ENCODE measurements around the genes CCDC153 and MCAM.

DNA sequence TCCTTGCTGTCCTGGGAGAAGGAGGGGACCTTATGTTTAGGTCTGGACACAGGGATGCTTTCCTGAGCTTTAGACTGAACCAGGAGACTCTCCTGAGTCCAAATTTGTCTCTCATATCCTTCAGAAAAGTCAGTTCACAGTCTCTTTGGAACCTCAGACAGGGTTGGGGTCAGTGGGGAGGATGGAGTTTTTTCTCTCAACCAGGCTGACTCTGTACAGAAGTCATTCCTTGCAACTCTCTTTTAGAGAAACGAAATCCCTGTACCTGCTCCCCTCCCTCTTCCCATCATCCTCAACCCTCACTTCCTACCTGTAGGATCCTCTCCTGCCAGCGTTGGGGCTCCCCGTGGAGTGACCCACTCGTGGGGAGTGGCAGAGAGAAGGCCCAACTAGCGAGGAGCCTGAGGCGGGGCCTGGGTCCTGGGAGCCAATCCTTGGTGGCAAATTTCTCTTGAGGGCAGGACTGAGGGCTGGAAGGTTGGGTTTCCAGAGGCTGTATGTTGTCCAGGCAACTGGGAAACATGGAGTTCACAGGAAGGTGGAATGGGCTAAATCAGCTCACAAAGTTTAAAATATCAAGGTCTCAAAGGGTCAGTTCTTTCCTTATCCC is at the start of gene CCDC153:
CCDC153 (minus strand) TSS at position 353 of the 610 bp plus-strand sequence.
- PRO-cap, result no peak
- RAMPAGE, long total RNA, result no peak

DNA sequence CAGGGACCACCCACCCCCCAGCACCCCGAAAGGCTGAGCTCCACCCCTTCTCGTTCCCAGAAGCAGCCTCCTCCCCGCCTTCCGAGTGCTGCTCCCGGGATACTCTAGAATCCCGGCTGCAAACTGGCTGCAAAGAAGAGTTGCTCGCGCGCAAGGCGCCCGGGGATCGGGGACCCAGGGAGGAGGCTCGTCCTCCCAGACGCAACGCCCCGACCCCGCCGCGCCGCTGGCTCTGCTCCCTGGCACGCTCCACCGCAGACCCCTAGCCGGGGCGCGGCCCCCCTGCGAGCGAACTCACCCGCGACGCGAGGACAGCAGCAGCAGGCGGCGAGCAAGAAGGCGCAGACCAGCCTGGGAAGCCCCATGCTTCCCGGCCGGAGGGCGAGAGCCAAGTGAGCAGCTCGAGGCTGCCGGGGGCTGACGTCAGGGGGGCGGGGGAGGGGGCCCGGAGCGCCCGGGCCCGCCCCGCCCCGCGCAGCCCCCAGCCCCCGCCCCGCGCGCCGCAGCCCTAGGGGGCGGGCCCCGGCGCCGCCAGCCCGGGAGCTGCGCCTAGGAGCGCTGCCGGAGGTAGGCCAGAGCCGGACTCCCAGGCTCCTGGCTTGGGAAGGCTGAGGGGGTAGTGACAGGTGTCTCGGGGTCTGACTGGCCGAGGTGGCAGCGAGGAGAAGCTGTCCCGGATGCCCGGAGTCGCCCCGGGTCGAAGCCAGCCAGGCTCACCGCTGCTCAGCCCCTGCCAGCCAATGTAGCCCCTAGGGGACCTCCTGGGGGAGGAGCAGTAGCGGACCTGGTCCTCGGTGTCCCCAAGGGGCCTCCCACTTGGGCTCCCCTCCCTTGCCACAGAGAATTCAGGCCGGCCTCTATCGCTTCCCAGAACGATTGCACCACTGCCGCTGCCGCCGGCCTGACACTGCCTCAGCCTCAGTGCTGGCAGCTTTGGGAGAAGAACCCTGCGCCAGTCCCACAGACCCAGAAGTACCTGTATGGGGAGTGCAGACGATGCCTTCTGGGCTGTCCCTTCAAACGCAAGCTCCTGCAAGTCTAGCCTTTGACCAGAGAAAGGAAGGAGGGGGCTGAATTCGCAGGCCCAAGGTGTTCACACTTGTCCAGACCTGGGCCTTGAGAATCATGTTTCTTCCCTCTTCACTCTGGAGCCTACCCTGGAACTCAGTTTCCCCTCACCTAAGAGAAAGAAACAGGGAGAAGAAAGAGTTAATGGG is at the start of gene MCAM:
MCAM (minus strand) TSS at position 394 of the 1,217 bp plus-strand sequence.
- PRO-cap, result no peak
- RAMPAGE, long total RNA, result no peak

DNA sequence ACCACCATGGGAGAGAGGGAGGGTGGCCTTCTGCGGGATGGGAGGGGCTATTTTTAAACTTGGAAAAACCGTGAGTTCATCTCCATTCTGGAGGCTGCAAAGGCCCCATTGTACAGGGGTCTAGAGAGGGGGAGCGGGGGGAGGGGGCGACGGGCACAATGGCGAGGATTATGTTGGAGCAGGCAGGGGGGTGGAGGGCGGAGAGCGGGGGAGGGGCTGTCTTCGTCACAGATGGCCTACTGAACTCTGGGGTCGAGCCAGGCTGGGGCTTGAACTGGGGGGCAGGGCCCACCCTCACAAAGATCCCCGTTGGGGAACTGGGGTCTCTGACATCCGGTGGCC is 3.3 kb upstream of the MCAM start:
- PRO-cap, result no peak
- RAMPAGE, long total RNA, result no peak

- PRO-cap, result no peak
- RAMPAGE, long total RNA, result no peak
Observed at GRCh38 chr11:119375961-119376990, 5.2 kb downstream of the USP2 start.

DNA sequence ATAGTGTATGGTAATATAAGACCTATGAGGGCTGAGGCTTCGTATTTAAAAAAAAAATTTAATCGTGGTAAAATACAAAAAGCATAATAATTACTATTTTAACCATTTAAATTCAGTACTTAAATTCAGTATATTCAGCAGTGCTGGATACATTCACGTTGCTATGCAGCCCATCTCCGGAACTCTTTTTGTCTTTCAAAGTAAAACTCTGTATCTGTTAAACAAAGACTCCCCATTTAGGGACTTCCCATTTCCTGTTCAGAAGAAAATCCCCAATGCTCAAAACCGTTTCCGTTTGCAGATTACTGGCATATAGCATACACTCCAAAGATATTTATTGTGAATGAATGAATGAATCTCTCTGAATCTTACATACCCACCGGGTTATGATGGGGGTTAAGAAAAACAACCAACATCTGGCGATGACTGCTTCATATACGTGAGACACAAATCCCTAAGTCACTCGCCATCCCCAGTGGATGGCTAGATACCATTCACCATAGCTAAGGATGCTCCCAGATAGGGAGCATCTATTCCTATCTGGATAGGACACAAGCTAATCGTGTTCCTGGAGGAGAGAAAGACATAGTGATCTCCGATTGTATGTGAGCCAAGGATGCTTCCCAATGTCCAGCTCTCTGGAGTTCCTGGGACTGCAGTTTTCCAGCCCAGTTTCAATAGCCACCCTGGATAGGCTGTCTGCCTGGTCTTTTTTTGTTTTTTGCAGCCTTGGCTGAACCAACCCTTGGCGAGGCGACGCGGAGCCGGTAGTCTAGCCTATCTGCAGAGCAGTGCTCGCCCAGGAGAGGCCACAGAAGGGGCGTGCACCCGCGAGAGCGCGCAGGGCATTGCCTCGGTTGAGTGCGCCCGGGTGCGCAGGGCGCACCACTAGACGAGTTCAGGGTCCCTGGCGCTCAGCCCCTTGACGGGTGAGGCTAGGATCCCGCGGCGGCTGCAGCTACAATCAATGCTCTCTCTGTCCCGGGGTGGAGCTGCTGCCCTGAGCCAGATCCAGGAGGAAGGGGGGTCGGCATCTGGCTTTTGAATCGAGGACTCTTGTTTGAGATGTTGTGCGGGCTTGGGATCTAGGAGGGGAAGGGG is 1.4 kb downstream of the THY1 start:
- PRO-cap, result no peak
- RAMPAGE, long total RNA, result no peak

DNA sequence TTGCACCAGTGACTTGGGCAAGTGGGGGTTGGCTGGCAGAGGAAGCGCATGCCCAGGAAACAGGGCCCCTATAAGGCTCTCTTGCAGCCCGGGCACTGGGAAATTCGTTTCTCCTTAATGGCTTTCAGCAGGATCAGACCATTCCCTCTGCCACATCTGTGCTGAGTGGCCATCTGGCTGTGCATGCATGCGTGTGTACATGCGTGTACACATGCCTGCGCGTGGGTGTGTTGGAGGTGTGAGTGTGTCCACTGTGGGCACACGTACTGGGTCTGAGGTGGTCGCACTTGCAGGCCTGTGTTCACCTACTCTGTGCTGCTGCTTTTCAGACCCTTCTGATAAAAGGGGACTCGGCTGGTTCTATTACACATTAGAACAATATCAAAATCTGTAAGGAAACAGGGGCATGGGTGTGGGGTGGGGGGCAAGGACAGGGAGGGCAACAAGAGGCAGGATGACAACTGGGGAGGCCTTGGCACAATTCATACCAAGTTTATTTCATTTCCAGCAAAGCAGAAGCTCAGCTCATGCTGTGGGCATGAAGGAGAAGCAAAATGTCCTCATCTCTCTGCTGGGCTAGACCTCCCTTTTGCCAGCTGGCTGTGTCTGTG is 67.2 kb downstream of the NECTIN1 start:
- PRO-cap, result no peak
- RAMPAGE, long total RNA, result no peak

DNA sequence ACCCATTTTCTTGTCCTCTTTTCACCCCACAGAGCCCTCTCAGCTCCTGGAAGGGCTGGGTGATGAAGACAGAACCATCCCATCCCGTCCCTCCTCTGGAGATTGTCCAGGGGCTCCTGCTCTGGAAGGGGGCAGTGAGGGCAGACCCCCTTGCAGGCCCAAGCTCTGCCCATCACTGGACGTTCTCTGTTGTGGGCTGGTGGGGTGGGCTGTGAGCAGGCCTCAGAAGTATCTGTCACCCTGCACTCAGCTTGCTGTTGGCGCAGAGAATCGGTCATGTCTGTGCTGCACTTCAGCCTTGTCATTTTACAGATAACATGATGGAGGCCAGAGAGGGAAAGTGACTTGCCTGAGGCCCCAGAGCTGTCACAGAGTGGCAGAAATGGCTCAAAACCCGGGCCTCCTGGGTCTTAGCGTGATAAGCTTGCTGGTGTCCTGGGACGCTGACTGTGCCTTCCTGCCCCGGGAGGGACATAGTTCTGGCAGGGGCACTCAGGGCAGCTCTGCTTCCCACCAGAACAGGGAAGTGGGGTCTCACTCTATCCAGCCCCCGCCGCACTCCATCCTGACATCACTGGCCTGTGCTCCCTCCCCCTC is 50.2 kb upstream of the NECTIN1 start:
- PRO-cap, result no peak
- RAMPAGE, long total RNA, result no peak

- PRO-cap, result no peak
- RAMPAGE, long total RNA, result no peak
Observed at GRCh38 chr11:119990275-119990703, 147.6 kb downstream of the TRIM29 start.

- PRO-cap, result no peak
- RAMPAGE, long total RNA, result no peak
Observed at GRCh38 chr11:120128138-120129266, 9.4 kb downstream of the TRIM29 start.

GRCh38 chr11:120135519-120136288 is 2.2 kb downstream of the TRIM29 start:
- PRO-cap, result no peak
- RAMPAGE, long total RNA, result no peak

GRCh38 chr11:120182766-120183227 is 28.0 kb upstream of the OAF start:
- PRO-cap, result no peak
- RAMPAGE, long total RNA, result no peak

- PRO-cap, result no peak
- RAMPAGE, long total RNA, result no peak
Observed at GRCh38 chr11:120228813-120229677, 10.9 kb upstream of the POU2F3 start.

GRCh38 chr11:120241290-120241885 is 1.4 kb downstream of the POU2F3 start:
- PRO-cap, result no peak
- RAMPAGE, long total RNA, result no peak

DNA sequence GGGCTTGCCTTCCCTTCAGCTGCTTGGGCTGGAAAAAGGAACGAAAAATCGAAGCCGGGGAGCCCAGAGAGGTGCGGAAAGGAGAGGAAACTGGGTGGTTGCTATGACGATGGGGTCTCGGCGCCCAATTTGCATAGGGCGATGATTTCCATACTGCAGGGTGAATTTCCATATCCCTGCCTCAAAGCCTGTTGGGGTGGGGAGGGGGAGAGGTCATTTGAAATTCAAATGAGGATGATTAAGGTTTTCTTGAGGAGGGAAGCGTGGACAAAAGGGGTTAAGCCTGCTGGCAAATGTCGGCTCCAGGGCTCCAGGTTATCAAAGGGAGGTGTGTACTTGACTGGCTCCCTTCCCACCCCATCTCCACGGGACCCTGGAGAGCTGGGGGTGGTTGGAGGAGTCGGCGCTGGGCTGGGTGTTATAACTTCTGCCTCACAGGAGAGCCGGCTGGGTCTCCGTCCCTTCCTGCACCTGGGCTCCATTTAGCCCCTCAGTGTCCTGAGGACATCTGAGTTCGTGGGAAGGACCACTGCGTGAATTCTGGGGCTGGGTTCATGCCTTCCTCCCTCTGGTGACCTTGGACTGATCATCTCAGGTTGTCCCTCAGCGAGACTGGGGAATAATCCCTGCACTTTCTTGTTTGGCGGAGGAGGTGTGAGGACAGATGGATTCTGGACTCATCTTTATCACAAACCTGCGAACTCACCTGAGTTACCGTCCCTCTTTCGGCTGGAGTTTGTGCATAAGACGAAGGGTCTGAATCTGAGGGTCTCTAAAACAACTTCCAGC is 15.6 kb downstream of the POU2F3 start:
- PRO-cap, result no peak
- RAMPAGE, long total RNA, result no peak

DNA sequence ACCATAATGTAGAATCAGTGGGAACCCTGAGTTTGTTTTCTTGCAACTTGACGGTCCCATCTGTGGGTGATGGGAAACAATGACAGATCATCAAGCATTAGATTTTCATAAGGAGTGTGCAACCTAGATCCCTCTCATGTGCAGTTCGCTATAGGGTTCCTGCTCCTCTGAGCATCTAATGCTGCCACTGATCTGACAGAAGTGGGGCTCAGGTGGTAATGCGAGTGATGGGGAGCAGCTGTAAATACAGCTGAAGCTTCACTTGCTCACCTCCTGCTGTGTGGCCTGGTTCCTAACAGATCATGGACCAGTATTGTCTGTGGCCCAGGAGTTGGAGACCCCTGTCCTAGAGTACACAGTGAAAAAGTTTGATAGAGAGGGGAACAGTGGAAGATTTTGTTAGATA is 47.2 kb downstream of the ARHGEF12 start:
- PRO-cap, result no peak
- RAMPAGE, long total RNA, result no peak

- PRO-cap, result no peak
- RAMPAGE, long total RNA, result no peak
Observed at GRCh38 chr11:120385065-120385571, 48.9 kb downstream of the ARHGEF12 start.

DNA sequence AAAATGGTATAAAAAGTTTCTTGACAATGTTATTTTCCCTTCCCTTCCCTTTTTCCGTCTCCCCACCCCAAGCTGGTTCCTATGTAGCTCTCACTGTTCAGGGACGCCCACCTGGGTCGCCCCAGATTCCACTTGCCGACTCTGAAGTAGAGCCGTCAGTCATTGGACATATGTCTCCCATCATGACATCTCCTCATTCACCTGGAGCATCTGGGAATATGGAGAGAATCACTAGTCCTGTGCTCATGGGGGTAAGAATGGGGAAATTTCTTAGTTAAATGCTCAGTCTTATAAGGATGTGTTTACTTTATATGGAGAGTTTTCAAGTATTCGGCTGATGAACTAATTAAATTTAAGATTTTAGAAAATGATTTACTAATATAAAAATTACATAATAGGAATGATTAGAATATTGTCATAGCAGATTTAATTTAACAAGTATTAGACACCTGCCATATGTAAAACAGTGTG is 83.5 kb upstream of the GRIK4 start:
- PRO-cap, result no peak
- RAMPAGE, long total RNA, result no peak

GRCh38 chr11:120429611-120429933 is 82.0 kb upstream of the GRIK4 start:
- PRO-cap, result no peak
- RAMPAGE, long total RNA, result no peak

- PRO-cap, result no peak
- RAMPAGE, long total RNA, result no peak
Observed at GRCh38 chr11:120451265-120452259, 60.0 kb upstream of the GRIK4 start.

DNA sequence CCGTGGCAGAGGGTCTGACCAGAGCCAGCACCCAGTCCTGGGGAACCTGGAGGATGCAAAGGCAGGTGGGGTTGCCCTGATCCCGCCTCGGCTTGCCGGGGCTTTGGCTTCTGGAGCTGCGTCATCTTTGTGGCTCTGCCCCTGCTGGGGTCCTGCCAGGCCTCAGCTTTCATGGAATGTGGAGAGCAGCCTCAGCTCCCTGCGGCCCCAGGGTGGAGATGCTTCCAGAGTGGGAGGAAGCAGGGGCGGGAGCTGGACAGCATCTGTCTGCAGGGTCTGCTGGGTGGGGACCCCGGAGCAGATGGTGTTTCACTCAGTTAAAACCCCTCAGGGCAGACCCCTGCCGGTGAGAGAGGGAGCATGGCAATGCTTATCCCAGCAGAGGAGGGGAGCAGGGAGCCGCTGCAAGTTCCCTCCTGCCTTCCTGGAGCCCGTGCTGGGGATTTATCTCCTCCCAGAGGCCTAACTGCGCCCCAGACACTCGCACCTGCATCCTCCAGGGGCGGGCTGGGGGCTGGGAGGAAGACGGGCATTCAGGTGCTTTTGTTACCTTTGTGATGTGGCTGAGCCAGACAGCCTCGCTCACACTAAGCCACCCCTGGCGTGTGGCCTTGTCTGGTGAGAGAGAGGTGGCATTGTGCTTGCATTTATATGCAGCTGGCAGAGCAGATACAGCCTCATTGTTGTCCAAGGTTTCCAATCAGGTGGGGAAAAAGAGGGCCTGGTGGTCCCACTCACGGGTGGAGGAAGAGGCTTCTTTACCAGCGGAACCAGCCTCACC is 15.7 kb downstream of the GRIK4 start:
- PRO-cap, result no peak
- RAMPAGE, long total RNA, result no peak

All from OCI-LY7 (cell line).